Ureter (tissue), 1 donor: ENCODE measurements around the genes CCNT2, RAB3GAP1, SPOPL, NXPH2 and LRP1B.

- PRO-cap = bidirectional peak, plus-strand start at chr2:134918294, minus-strand start at chr2:134918196; bidirectional peak, plus-strand start at chr2:134918830, minus-strand start at chr2:134918477
Measured at GRCh38 chr2:134918091-134918928, at the start of gene CCNT2. Gene CCNT2, plus strand, starts transcription at chr2:134918822.

DNA sequence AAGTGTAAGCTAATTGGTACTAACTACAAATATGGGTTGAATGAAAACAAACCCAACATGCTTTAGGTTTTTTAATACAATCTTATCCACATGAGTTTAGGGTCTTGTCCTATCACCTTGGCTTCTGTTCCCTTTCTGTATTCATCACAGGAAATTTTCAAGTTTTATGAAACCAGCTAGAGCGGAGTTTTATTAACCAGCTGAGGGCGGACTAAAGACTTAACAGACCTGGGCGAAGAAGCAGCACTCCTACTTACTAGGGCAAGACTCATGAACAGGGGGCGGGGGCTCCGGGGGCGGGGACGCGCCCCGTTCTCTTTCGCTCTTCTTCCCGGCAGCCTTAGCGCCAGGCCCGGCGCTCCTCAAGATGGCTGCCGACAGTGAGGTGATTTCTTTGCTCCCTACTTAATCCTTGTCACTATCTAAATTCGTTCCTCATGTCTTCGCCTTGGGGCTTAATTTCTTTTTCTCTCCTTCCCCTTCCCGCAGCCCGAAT is at the start of gene RAB3GAP1:
Gene RAB3GAP1 (plus strand): TSS at position 352 of the 496 bp plus-strand sequence.
- PRO-cap = unidirectional peak, plus-strand start at position 343 of the sequence

- PRO-cap = no peak
Measured at GRCh38 chr2:135602468-135602955, 71.2 kb downstream of the R3HDM1 start.

GRCh38 chr2:135635037-135635445 is 103.8 kb downstream of the R3HDM1 start:
- PRO-cap = no peak

DNA sequence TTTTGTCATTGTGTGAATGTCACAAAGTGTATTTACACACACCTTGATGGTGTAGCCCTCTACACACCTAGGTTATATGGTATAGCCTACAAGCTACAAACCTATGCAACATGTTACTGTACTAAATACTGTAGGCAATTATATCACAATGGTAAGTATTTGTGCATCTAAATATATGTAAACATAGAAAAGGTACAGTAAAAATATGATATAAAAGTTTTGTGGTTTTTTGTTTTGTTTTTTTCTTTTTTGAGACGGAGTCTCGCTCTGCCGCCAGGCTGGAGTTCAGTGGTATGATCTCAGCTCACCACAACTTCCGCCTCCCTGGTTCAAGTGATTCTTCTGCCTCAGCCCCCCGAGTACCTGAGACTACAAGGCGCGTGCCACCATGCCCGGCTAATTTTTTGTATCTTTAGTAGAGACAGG is 83.7 kb upstream of the UBXN4 start:
- PRO-cap = no peak

DNA sequence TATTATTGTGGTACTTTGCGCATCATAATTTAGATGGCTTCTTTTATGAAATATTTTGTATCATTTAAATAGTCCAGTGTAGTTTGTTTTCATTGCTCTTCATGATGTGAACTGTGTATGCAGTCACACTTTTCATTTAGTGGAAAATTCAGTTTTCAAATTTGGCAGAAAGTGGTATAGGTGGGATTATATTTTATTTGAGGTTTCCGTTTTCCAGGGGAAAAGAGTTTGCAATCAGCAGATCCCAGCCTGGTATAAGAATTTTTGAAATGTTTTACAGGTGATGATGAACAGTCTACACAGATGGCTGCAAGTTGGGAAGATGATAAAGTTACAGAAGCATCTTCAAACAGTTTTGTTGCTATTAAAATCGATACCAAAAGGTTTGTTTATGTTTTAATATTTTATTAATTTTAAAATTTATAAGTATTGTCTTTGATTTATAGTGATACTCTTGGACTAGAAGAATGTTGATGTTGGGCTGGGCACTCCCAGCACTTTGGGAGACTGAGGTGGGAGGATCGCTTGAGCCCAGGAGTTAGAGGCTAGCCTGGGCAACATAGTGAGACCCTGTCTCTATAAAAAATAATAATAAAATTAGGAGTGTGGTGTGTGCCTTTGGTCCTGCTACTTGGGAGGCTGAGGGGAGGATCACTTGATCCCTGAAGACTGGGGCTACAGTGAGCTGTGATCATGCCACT is 6.5 kb downstream of the UBXN4 start:
- PRO-cap = no peak

GRCh38 chr2:136134052-136134762 is 16.3 kb upstream of the CXCR4 start:
- PRO-cap = no peak

- PRO-cap = no peak
Measured at GRCh38 chr2:136136715-136137372, 18.9 kb upstream of the CXCR4 start.

- PRO-cap = no peak
Measured at GRCh38 chr2:136331274-136331647, 213.3 kb upstream of the CXCR4 start.

DNA sequence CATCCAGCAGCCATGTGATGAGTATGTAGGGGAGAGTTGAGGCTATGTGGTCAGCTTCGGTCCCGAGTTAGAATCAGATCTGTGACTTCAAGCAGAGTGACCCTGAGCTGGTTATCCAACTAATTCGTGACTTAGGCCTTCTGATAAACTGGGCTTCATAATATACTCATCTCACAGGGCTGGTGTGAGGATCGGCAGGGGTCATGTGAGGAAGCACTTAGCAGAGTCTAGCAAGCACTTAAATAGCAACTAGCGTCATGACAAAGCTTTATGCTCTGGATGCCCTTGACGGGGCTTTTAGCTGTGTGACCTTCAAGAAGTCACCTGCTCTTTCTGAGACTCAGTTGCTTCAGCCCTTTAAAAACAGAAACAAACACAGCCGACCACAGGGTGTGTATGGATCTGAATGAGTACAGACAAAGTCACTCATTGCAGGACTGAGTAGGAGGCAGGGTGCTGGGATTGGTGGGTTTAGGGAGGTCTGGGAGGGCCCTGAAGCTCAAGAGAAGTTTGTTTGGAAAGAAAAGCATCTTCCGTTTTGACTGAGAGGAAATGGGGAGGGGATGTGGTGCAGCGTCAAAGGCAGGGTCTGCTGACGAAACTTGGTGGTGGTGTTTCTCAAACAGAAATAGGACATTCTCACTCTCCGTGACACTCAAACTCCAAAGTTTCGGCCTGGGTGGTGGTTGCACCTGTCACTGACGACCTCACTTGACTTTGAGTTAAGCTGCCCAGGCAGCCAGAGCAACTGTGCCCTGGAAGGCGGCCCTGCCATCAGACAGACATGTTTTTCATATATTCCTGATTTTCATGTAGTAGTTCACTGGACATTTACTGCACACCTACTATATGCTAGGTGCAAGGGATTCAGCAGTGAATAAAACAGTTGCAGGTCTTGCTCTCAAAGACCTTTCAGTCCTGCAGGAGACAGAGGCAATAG is 264.2 kb upstream of the CXCR4 start:
- PRO-cap = no peak

DNA sequence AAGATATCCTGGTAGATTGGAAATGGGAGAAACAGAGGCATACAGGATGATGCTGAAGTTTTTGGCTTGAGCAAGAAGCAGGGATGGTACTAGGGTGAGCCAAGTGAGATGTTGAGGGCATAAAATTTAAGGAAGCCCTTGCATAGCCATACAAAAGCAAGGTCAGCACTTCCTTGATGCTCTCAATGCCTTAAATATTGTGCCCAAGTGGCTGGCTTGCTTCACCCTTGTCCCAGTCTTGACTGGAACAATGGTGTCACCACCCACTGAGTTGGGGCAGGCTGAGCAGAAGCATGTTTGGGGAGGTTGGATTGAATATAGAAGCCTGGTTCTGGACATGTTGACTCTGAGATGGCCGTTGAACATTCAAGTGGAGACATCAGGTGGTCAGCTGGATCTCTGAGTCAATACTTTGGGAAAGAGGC is 43.2 kb upstream of the HNMT start:
- PRO-cap = no peak

DNA sequence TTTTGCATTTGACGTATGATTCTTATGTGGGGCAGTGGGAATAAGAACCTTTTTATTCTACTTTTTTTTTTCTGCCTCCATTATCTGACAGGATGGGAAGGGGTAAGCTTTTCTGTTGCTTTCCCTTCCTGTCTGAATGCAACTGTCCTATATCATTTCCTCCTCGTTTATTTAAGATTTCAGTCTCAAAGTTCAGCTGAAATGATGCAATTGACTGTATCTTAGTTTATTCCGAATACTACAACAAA is 24.1 kb upstream of the HNMT start:
- PRO-cap = no peak

GRCh38 chr2:137947371-137947803 is 16.9 kb upstream of the HNMT start:
- PRO-cap = no peak

DNA sequence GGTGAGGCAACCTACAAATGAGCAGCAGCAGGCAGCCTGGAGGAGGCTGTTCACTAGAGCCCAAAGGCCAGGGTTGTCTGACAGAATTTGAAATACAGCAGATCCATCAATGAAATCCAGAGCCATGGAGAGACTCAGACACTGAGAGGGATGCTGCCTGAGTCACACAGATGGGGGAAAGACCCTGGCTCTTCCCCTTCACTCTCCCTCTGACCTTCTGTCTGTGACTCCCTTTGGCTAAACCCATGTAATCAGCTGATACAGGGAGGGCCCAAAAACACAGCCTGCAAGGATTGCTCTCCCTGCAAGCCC is 166.6 kb upstream of the SPOPL start:
- PRO-cap = no peak

DNA sequence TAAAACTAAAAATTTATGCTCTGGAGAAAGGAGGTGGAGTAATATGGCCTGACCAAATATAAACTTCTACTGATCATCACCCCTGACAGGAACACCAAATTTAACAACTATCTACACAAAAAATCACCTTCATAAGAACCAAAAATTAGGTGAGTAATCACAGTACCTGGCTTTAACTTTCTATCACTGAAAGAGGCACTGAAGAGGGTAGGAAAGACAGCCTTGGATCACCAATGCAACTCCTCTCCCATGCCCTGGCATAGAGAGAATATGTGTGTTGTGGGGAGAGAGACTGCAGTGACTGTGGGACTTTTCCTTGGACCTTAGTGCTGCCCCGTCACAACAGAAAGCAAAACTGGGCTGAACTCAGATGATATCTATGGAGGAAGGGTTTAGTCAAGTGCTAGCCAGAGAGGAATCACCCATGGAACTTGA is 106.1 kb upstream of the SPOPL start:
- PRO-cap = no peak

- PRO-cap = bidirectional peak, plus-strand start at chr2:138501770, minus-strand start at chr2:138501695; unidirectional peak, minus-strand start at chr2:138502253
Measured at GRCh38 chr2:138501331-138502394, at the start of gene SPOPL. Gene SPOPL, plus strand, starts transcription at chr2:138501770.

DNA sequence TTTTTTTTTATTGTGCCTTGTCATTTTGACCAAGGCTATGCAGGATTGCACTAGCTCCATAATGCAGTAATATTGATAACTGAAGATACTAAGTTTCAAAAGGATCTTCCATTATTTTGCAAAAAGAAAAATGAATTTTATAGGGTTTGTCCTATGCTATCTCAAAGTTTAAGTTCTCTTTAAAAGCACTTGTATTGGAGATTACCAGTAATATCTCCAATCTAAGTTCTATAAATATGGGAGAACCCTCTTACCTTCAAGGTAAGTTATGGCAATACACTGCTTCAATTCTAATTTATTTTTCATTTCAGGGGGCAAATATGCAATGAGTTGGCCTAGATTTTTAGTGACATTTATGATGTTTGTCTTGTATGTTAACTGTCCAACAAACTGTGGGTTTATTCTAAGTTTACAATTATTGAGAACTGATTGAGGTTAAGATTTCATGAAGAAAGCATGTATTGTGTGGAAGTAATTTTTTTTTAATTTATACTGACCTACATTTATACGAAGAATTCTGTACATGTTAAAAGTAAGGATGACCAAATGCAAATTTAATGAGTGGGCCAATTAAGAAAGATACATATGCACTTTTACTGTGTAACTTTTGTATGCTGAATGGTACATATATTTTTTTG is 67.9 kb downstream of the SPOPL start:
- PRO-cap = no peak

GRCh38 chr2:138780036-138780892 is at the start of gene NXPH2:
Gene NXPH2, minus strand, starts transcription at chr2:138780390.
- PRO-cap = no peak

- PRO-cap = no peak
Measured at GRCh38 chr2:139410425-139411287, 630.5 kb upstream of the NXPH2 start.

DNA sequence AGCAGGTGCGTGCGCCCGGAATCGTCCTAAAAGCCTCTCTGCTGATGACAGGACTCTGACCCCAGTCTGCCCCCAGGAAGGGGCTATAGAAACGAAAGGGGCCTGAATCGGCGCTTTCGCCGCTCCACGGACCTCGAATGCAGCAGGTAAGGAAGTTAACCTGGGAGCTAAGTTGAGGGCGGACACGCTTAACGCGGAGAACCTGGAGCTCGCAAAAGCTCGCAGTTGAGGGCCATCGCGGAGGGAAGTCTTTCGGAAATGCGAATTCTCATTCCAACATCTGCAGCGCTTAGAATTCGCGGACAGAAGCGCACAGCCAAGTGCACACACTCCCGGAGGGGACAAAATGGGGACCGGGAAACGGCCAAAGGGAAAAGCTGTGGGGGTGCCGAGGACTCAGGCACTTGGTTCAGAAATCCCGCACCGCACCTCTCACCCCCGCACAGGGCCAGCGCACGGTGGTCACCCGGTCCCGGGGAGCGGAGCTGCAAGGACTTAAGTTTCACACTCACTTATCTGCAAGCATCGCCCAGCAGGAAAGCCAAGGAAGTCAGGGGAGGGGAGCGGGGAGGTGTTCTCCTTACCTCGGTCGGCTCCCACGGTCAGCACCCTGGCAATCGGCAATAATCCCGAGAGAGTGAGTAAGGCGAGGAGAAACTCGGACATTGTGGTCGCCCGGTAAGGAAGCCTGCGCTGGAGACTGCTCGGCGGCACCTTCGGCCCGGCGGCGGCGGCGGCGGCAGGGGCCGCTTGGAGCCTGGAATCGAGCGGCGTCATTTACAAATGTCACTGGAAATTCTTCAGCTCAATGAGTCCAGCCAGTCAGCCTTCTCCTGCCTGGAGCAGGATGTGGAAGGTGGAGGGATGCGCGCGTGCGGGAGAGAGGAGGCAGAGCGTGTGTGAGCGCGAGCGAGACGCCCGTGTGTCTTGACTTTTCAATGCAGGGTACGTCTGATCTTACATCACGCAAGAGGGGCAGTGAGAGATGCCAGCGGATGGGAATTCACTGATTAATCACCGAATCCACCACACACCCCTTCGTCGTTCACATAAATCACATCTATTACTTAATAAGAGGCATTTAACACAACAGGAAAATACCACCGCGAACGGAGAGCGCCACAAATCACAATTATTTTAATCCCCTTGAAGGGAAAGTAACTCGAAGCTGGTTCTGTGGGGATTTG is at the start of gene LRP1B:
Gene LRP1B (minus strand): TSS at position 953 of the 1,187 bp plus-strand sequence.
- PRO-cap = no peak